Melanocyte of skin (primary cell): ENCODE results near the gene TIGD6.

GRCh38 chr5:149999866-150000846 lies at the start of gene TIGD6:
Gene TIGD6 (minus strand): TSS chr5:150000654.
- CAGE, long polyA plus RNA, 2 experiments, result no peak in any of the 2 experiments

GRCh38 chr5:150027615-150028227 lies 27.2 kb downstream of the HMGXB3 start:
- CAGE, long polyA plus RNA, 2 experiments, result no peak in any of the 2 experiments

GRCh38 chr5:150052360-150052786 lies 34.0 kb downstream of the CSF1R start:
- CAGE, long polyA plus RNA, 2 experiments, result no peak in any of the 2 experiments

DNA sequence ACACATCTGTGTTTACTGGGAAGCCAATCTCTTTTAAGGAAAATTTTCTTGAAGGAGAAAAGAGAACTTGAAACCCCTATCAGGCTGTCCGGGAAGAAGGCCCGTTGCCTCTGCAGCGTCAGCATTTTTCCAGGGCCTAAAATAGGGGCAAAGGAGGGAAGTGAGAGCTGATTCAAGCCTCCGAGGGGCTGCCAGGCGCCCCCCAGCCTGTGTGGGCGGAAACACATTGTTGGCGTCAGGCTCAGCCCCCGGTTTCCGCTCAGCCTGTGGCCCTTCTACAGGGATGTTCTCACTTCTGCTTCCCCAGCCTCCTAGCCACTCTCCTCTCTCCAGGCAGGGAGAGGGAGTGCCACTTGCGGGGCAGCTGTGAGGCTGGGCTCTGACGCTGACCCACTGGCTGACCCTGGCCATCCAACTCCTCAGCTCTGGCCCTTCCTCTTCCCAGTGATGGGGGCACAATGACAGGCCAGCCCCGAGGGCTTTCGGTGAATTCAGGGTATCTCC lies 4.5 kb downstream of the CSF1R start:
- CAGE, long polyA plus RNA, 2 experiments, result no peak in any of the 2 experiments

DNA sequence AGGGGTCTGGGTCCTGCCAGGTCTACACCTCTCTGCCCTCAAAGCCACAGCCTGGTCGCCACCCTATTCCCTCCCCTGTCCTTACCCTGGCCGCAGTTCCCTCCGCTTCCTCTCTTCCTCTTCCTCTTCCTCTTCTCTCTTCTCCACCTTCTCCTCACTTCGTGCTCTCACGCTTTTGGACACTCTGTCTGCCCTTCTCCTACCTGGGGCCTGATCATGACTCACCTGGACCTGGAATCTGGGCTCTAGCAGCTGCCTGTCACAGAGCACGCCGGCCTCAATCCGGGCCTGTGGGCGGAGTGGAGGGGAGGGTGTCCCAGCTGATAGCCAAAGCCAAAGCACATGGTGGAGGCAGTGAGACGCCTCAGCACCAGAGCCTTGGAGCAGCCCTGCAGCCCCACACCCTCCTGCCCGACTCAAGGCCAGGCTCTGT lies 26.8 kb upstream of the CSF1R start:
- CAGE, long polyA plus RNA, 2 experiments, result no peak in any of the 2 experiments

DNA sequence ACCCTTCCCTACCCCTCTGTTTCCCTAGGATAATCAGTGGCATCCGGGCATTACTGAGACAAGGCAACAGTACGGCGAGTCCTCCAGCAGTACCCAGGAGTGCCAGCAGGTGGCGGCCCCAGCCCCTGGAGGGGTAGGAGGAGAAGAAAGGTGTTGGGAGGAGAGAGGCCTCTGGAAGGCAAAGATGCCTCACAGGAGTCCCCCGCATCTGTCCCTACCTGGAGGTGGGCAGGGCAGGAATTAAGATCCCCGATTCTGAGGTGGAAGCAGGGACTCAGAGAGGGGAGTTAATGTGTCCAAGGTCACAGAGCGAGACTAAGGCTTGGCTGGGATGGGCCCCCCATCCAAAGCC lies 4.9 kb upstream of the CDX1 start:
- CAGE, long polyA plus RNA, 2 experiments, result no peak in any of the 2 experiments

GRCh38 chr5:150162041-150162526 lies 4.5 kb upstream of the CDX1 start:
- CAGE, long polyA plus RNA, 2 experiments, result no peak in any of the 2 experiments

GRCh38 chr5:150178054-150178777 lies 11.6 kb downstream of the CDX1 start:
- CAGE, long polyA plus RNA, 2 experiments, result no peak in any of the 2 experiments

DNA sequence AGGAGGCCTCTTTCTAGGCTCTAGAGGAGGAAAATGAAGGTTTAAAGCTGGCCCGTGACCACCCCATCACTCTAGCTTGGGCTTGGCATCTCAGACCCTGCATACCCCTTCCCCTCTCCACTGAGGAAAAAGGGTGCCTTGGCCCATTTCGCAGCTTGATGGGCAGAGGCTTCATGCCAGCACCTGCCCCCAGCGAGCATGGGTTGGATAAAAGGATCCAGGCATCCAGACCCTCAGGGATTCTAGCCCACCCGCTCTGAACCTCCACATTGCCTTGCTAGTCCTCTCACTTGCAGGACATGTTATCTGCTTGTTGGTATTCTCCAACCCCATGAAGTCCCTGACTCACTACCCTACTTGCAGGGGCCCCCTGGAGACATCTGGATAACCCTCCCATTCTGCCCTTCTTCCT lies 1.9 kb upstream of the CAMK2A start:
- CAGE, long polyA plus RNA, 2 experiments, result no peak in any of the 2 experiments

GRCh38 chr5:150299355-150299907 lies 3.3 kb downstream of the ARSI start:
- CAGE, long polyA plus RNA, 2 experiments, result no peak in any of the 2 experiments

- CAGE, long polyA plus RNA, 2 experiments, result no peak in any of the 2 experiments
These were observed 25.5 kb downstream of the CD74 start for GRCh38 chr5:150387242-150387627.

- CAGE, long polyA plus RNA, 2 experiments, result no peak in any of the 2 experiments
These were observed 11.5 kb upstream of the RPS14 start for GRCh38 chr5:150460973-150461593.

DNA sequence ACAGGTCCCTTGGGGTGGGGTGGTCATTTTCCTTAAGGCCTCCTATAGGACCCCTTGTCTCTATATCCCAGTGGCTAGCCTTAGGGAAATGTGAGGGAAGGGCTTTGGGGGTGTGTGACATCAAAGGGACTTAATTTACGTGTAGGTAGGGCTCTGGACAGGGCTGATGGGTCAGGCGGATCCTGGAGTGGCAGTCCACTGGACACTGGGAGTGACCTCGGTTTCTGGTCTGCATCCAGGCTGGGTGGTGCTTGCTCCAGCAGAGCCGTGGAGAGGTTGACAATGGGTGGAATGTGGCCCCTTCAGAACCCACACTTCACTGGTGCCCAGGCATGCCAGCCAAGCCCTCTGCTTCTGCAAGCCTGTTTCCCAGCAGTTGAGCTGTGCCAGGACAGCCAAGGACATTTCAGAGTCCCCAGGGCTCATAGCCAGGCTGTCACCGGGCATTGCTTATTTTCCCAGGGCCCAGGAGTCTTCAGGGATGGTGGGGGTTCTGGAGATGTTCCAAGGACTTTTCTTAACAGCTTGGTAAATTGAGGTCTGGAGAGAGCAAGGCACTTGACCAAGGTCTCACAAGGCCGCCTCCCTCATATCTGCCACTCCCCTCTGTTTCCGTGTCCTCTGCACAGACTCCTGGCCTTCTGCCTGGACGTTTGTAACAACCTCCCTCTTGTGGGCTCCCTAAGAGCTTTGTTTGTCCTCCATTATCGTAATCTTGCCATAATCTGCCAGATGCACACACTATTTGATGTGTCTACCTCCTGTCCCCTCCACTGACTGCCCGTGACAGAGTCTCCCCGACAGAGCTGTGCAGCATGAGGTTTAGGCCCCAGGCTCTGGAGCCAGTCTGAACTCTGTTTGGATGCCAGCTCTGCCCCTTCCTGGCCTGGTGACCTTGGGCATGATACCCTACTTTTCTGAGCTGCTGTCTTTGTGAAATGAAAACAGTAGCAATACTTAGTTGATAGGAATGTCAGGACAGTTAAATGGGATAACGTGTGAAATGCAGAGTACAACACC lies 3.8 kb upstream of the NDST1 start:
- CAGE, long polyA plus RNA, 2 experiments, result no peak in any of the 2 experiments

DNA sequence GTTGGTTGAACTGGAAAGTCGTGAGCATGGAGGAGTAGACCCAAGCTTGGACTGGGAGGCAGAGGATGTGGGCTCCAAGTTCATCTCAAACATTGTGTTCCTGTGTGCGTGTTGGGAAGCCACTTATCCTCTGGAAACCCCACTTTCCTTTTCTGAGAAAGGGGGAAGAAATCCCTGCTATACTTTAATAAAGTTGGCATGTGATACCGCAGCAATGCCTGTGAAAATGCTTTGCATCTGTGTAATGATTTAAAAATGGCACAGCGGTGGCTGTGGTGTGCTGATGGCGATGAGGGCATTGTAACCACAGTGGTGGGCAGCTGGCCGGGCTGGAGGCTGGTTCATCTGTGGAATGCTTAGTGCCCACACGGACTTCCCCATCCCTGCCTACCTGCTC lies 3.1 kb upstream of the NDST1 start:
- CAGE, long polyA plus RNA, 2 experiments, result no peak in any of the 2 experiments

DNA sequence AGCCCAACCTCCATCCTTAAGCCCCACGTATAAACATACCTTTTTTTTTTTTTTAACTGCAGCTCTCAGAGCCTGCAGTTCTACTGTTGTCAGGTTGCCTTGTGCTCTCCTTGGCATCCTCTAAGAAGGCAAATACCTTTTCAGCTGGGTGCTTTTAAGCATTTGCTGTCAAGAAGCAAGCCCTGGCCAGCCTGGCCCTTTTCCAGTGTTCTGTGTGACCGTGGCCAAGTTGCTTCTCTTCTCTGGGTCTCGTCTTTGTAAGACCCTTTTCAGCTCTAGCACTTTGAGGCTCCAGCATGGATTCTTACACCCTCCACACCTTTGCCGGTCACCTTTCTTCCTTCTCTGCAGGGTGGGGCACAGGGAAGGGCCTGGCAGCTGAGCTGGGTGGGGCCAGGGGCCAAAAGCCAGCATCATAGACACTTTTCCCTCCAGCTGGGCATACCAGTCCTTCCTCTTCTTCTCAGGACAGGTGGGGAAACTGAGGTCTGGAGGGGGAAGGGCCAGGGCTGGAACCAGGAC lies 643 bp upstream of the NDST1 start:
- CAGE, long polyA plus RNA, 2 experiments, result no peak in any of the 2 experiments

DNA sequence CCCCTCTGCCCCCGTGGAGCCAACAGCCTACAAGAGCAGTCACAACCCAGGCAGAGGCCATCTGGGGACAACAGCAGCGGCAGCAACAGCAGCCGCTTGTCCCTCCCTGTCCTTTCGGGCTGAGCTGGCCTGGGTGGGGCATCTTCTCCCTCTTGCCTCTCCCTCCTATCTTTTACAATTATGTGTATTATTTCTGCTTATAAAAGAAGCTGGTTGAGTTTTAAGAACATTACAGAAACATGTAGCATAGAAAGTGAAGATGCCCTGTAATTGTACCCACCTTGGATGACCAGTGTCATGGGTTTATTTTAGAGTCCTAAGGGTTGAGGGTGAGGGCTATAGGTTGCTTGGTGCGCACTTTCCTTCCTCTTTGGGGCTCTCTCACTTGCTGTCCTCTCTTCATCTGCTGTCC lies 25.2 kb downstream of the NDST1 start:
- CAGE, long polyA plus RNA, 2 experiments, result no peak in any of the 2 experiments

GRCh38 chr5:150547971-150548584 lies 40.1 kb downstream of the NDST1 start:
- CAGE, long polyA plus RNA, 2 experiments, result no peak in any of the 2 experiments

- CAGE, long polyA plus RNA, 2 experiments, result start-site peak on the plus strand in 1 of 2 experiments, at chr5:150601075-150601082 at its widest, 13 to 84 reads per replicate
These were observed 39.7 kb upstream of the SYNPO start for GRCh38 chr5:150600508-150601462.

DNA sequence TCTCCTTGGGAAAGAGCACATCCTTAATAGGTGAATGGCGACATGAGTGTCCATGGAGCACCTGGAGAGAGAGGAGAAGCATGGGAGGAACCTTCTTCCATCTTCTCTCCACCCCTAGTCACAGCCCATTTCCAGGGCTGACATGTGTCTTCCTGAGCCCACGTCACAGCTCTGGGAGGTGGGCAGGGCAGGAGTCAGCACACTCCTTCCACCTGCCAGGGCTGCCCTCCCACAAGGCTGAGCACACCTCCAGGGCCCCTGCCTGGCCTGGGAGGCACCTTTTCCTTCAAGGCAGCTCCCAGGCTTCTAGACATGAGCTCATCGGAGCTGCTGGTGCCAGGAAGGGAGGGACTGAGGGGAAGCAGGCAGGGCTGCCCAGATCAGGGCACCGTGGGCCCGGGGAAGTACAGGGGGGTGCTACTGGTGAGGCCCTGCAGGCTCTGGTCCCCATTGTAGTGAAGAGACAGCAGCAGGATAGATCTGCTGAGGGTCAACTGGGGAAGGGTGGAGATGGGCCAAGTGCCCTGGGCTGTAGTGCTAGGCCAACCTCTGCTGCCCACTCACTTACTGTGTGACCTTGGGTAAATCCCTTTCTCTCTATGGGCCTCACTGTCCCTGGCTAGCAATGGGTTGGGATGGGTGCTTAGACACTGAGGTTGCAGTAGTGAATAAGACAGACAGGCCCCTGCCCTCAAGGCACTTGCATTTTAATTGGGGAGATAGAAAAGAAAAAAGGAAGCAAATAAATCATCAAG lies 13.5 kb upstream of the SYNPO start:
- CAGE, long polyA plus RNA, 2 experiments, result no peak in any of the 2 experiments

DNA sequence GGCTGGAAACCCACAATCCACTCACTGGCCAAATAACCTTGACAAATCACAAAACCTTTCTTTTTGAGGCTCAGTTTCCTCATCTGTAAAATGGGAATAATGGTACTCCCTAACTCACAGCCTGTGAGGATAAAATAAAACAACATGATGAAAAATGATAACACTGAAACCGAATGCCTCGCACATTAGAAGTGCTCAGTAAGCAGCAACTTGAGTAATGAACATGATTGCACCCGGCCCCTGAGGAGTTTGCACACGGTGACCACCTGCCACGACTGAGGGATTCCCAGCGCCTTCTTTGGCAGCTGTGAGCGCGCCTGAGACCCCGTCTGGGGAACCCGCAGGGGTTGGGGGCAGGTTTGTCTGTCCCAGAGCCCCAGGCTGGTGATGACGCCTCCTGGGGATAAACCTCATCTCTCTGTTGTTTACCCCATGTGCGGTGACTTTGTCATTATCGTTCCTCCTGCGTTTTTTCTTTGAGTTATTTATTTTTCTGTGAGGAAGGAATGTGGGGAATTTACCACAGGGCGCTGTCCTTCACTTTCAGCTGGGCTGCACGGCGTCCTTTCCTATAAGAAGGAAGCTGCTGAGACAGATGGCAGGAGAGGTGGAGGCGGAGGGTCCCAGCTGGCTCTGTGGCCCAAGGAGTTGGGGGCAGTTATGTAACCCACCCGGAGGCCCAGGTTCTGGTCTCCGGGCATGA lies 3.1 kb upstream of the SYNPO start:
- CAGE, long polyA plus RNA, 2 experiments, result no peak in any of the 2 experiments